Fibroblast of villous mesenchyme (primary cell): ENCODE data around the gene DPYD.

GRCh38 chr1:94299624-94299930 is 62.2 kb upstream of the ARHGAP29 start:
- CAGE, long polyA plus RNA = no peak

DNA sequence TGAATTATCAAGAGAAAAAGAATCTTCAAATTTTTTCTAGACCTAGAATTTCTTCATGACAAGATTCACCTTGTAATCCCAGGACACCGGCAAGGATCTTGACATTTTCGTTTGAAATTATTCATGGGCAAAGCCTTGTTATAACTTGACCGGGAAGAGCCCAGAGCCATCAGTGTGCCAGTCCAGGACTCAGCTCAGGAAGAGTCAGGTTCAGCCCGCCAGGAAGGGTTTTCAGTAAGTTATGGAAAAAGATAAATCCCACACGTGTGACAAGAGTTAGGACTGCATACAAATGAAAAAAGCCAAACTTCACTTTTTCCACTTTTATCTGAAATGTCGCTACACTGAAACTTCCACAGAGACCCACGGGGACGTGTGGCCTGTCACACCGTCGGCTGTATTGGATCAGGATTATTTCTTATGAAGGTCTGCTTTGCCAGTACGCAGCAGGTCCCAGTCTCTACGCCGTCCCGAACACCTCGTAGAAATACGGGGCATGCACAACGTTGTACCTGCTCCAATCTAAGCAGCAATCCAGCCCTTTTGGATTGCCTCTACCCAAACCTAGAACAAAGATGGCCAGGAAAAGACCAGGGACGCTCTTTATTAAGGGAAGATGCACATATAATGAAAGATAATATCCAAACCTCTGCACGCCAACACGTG is 923 bp downstream of the F3 start:
- CAGE, long polyA plus RNA = no peak

- CAGE, long polyA plus RNA = no peak
These were observed 9.3 kb upstream of the F3 start for GRCh38 chr1:94550758-94551268.

- CAGE, long polyA plus RNA = no peak
These were observed 57.5 kb upstream of the F3 start for GRCh38 chr1:94599092-94599482.

- CAGE, long polyA plus RNA = no peak
These were observed 79.9 kb upstream of the F3 start for GRCh38 chr1:94621347-94621879.

- CAGE, long polyA plus RNA = no peak
These were observed 82.0 kb upstream of the F3 start for GRCh38 chr1:94623423-94624015.

GRCh38 chr1:94720964-94721647 is 99.1 kb upstream of the SLC44A3 start:
- CAGE, long polyA plus RNA = no peak

GRCh38 chr1:94734771-94736096 is 84.9 kb upstream of the SLC44A3 start:
- CAGE, long polyA plus RNA = no peak

DNA sequence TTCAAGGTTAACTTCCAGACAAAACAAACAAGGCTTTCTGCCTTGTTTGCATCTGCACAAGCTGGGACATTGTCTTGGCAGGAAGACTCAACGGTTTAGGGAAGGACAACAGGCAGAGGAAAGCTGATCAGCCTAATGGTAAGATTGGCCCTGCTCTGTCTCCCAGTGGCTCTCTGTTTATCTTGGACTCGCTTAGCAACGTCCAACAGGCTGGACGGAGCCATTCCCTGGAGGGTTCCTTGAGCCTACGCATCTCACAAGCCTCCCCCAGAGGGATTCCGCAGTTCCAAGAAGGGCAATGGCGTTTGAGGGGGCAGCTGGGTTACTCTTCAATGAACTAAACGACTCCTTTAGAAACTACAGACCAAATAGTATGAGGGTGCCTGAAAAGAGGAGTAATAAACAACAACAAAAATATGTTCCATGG is 62.1 kb upstream of the SLC44A3 start:
- CAGE, long polyA plus RNA = no peak

GRCh38 chr1:94821632-94822308 is 1.6 kb downstream of the SLC44A3 start:
- CAGE, long polyA plus RNA = no peak

GRCh38 chr1:94955637-94956536 is 29.0 kb upstream of the CNN3 start:
- CAGE, long polyA plus RNA = no peak

- CAGE, long polyA plus RNA = no peak
These were observed 53.3 kb upstream of the CNN3 start for GRCh38 chr1:94980172-94980732.

DNA sequence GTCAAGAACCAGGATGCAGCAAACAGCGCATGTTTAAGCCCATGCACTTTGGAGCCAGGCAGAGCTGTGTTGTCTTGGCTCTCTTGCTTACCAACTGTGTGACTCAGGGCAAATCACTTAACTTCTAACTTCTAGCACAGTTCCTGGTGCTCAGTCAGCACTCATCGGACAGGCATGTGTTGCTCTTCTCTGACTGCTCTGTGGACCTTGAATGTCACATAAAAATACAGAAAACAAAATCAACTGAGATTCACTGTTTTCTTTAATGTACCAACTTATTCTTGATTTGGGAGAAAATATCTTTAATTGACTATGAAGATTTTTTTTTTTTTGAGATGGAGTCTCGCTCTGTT is 56.5 kb upstream of the CNN3 start:
- CAGE, long polyA plus RNA = no peak

GRCh38 chr1:95233196-95233765 is 729 bp upstream of the RWDD3 start:
- CAGE, long polyA plus RNA = no peak

DNA sequence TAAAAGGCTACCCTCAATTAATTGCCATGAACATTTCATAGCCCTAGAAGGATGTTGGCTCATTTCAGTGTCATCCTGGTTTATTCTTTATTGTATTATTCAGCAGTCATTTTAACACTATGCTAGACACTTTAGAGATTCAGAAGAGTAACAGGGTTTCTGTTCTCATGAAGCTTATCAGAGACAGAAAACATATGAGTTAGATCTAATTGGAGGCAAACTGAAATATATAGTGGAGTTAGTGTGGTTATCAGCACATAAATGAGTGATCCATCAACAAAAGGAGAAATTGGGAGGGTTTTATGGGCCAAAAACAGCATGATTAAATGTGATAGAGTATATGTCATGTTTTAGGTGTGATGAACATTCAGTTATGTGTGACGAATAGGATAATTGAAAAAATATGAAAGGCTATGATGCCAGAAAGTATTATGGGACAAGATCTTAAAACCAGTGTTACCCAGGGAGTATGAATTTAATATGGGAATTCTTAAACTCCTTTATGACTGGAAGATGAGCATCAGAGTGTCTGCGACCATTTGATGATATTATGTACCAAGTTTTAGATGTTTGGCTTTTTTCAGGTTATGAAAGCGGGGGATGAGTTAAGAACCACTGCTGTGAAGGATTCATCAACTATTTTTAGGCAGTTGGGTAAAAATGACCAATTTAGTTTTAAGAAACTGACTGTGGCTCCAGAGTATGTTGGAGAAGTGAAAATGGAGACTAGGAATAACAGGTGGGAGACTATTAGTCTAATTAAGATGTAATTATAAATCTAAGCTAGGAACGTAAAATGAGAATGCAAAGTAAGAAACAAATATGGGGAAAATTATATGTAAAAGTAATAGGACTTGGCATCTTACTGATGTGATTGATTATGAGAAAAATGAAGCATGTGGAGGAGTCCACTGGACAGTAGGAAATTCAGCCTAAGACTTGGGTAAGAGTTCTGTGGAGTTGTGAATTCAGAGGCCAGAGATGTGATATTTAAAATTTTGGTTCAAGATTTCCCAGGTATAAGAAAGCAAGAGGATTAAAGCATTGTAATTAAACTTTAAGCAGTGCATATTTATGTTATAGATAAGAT is 73.3 kb downstream of the PTBP2 start:
- CAGE, long polyA plus RNA = no peak

- CAGE, long polyA plus RNA = no peak
These were observed 96.0 kb downstream of the DPYD start for GRCh38 chr1:97824846-97825289.

GRCh38 chr1:97906849-97907402 is 13.9 kb downstream of the DPYD start:
- CAGE, long polyA plus RNA = no peak

DNA sequence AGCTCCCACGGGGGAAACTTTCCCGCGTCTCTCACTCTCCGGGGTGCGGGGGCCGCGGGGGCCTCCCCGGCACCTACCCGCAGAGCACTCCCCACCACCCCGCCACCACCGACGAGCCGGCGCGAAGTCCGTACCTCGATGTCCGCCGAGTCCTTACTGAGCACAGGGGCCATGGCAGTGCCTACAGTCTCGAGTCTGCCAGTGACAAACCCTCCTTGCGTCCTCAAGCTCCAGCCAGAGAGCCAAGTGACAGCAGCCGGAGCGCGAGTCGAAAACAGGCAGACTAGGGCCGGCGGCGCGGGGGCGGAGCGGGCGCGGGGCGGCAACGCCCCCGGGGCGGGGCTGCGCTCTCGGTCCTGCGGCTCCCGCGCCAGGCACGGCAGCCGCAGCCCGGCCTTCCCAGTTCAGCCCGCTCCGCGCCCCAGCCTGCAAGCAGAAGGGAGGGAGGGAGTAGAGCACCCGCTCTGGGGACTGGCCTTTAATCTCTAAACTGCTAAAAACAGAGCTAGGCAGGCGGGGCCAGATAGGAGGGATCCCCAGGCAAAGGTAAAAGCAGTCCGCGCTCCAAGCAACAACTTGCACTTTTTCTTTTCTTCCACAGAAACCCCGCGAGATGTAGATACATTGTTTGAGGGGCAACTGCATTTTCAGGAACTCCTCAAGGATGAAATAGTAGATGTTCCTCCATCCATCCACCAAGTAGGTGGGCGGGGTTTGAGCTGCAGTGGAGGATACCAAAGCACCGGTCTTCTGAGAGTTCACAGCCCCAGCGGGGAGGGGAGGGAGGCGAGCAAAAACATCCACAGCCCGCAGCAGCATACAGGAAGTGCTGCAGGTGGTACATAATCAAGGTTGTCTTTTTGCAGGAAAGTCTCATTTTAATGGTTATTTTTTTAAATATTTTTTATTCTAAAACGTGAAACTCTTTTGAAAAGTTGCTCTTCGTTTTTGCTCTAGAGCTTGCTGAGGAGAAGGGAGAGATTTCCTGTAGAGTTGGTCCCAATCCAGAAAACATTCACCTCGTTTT is at the start of gene DPYD:
TSS of gene DPYD (minus strand) at position 285 of the 1,027 bp plus-strand sequence.
- CAGE, long polyA plus RNA = no peak

DNA sequence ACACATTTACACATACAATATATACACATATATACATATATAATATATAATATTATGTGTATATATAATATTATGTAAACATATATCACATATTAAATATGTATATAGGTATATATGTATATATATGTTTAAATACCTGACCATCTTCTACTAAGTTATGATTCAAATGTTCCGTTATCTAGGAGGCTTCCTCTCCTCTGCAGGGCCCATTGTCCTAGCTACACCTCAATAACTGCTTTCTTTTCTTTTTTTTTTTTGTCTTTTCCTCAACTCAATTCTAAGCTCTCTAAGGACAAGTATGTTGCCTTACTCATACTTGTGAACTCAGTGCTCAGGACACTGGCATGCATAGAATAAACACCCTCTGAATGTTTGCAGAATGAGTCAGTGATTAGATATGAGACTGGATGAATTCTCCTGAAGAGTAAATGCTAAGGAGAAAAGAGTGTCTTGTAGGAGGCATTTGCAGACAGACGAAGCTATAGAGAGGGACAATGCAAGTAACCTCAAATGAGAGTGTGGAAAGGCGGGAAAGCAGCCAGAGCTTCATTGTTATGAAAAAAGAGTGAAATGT is 165.8 kb upstream of the DPYD start:
- CAGE, long polyA plus RNA = no peak

GRCh38 chr1:98336369-98336894 is 325.1 kb upstream of the SNX7 start:
- CAGE, long polyA plus RNA = no peak